Type B pancreatic cell (in vitro differentiated cells): ENCODE data around the genes JPH3 and BANP.

DNA sequence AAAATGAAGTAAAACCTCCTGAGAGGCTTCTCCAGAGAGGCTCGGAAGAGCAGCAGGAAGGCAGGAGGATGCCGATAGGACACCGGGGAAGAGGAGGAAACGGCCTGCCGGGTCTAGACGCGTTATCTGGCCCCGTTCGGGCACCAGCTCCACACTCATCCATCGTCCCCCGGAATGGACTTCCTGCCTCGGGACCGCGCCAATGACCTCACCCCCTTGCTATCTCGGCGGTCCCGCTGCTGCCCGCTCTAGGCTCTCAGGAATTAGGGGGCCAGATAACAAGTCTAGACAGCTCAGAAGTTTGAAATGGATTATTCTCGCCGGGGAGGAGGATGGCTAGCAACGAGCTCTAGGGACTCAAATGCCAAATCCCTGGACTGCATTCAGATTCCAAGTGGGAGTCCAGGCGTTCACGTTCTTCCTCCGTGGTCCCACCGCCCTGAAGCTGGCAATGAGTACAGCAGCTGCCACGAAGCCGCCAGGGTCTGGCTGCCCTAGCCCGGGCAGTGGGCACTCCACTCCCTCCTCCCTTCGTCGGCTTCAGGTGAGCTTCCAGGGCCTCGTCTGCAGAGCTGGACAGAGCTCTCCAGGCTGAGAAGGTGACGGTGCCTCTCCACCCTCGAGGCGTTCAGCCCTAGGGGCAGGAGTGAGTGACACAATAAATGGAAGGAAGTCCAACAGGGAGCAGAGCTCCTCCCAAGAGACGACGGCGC lies 351.0 kb downstream of the FOXL1 start:
- PRO-cap: no peak

GRCh38 chr16:87057131-87058062 lies 259.8 kb downstream of the C16orf95 start:
- PRO-cap: no peak

DNA sequence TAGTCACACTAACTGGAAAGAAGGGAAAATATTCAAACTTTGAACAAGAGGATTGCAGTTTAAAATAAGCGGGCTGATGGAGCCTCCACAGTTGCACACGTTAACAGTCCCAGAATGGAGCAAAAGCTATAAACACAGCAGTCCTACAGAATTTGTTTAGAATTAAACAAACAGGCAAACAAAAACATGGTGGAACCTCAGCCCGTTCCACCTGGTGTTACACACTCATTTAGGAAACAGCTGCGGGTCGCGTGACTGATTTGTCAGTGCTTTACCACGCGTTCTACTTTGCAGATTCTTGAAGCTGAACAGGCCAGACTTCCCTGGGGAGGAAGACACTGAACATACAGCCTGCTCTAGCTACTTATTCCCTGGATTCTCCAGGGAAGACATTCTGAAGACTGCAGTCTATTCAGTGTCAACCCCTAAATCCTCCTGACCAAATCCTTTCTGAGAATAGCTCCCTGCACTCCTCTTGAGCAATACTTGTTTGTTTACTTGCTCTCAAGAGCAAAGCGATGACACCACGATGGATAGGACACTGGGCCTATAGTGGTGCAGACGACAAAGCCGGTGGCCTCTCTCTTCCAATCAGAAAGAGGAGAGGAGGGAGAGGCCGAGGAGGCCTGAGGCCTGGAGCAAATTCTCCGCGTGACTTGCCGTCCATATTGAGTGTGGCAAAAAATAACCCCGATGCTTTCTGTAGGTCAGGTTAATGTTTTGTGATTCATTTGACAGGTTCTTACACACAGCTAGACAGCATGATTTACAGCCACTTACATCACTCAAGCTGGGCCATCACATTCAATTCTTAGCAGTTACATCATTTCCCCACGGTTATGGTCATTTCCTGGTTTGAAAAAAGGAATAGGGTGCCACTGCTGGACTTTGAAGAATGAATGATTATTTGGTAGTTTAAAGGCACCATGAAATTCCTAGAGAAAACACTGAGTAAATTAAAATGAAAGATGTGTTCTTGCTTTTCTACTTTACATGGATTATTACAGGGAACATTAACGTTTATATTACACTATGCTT lies 3.9 kb upstream of the MAP1LC3B start:
- PRO-cap: bidirectional peak, plus-strand start at position 594 of the sequence, minus-strand start at position 452 of the sequence

DNA sequence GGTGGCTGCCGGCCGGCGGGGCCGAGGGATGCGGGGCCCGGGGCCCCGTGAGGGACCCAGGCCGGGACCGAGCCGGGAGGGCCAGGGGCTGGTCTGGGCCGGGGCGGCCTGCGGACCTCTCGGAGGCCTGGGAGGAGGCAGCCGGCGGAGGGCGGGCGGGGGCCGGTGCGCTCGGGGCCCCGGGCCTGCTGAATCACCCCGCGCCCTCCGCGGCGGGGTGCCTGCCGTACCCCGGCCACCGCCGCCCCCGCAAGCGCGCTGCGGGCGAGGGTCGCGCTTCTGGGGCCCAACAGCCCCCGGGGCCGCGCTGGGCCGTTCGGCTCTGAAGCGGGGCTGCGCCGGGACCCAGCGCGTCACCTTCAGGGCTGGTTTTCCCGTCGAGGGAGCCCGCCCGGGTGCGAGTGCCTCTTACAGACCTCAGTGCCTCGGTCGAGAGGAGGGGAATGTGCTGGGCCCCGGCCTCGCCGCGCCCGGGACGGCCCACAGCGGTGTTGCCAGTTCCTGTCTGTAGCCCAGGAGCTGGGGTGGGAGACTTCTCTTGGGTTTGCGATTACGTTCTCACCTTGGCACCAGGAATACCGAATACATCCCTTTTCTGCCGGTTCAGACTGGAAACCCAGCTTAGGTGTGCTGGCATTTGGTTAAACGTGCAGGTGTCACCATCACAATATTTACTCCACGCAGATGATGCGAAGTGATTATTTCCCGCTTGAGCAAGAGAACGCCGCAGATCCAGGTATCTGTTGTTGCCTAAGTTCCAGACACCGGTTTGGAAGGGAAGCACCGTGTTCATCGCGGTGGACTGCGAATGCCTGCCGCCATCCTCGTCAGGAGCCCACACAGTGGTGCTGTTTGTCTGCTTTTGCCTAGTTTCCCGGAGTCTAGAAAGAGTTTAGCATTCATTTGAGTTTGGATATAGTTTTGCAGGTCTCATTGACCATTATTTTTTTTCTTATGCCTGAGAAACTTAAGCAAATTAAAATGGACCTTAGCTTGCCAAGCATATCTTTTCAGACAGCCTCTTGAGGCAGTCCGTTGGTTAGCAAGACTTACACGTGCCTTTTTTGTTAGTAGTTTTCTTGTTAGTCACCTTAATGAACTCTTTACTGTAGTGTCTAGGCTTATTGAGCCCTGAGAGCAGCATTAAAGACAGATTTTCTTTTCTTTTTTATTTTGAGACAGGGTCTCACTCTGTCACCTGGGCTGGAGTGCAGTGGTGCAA lies 859 bp downstream of the MAP1LC3B start:
- PRO-cap: bidirectional peak, plus-strand start at position 594 of the sequence, minus-strand start at position 507 of the sequence

DNA sequence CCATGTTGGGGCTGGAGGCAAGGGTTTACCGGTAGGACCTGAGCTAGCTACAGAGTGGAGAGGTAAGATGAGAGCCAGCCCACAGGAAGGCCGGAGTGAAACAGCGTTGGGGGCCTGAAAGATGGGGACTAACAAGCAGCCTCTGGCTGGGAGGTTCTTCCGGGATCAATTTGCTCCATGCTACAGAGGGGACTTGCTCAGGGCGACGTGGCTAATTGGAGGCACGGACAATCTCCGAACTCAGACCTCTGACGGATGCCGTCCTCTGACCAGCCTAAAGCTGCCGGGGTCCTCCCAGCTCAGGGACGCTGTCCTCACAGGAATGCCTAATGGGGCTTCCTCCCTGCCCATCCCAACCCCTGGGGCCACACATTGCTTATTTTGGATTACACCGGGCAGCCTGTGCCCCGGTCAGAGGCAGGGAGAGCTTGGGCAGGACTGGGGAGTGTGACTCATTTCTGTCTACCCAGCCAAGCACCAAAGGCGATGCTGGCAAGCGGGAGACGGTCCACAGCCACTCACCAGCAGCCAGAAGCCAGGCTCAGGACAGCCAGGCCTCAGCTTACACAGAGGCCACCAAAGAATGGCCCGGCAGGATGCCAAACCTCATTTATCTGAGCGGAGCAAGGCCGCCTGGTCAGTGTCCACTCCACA lies 25.6 kb upstream of the ZCCHC14 start:
- PRO-cap: no peak

DNA sequence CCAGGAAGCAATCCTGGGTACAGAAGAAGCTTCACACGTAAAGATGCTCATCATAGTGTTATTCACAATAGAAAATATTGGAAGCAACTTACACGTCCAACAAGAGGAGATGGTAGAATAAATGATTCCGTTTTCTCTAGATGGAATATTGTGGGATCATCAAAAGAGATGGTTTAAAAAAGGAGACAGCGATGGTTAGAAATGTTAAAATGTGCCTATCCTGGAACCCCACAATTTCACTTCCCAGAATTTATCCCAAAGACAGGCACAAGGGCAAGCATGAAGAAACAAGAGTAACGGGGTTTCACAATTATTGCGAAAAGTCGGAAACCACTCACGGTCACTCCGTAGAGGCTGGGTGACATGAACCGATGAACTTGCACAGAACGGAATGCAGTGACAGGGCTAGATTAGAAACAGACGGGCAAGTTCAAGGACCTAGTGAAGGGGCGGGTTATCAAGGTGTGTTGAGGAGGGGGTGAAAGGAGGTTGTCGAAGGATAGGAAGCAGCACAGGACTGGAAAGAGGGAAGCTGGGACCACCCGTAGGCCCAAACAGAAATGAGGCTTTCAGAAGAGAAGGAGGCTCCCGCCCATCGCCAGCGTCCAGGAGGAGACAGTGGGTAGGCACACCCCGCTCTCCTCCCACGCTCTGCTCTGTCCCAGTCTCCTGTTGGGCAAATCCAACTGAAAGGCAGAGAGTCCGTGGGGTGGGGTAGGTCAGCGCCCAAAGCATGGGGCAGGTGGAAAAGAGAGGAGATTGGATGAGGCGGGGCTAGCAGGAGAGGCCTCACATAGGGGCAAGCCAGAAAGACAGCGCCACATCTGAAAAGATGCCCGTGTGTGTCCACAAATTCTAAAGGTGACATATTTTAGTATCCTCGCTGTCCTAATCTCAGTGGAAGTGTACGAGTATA lies 47.5 kb upstream of the JPH3 start:
- PRO-cap: no peak

GRCh38 chr16:87602354-87603162 lies at the start of gene JPH3:
Gene JPH3 (plus strand): TSS chr16:87602508.
- PRO-cap: bidirectional peak, plus-strand start at chr16:87602791, minus-strand start at chr16:87602579; bidirectional peak, plus-strand start at chr16:87602969, minus-strand start at chr16:87602820

- PRO-cap: no peak
These were observed 11.9 kb downstream of the JPH3 start for GRCh38 chr16:87614184-87614622.

- PRO-cap: no peak
These were observed 56.6 kb downstream of the KLHDC4 start for GRCh38 chr16:87709065-87709774.

DNA sequence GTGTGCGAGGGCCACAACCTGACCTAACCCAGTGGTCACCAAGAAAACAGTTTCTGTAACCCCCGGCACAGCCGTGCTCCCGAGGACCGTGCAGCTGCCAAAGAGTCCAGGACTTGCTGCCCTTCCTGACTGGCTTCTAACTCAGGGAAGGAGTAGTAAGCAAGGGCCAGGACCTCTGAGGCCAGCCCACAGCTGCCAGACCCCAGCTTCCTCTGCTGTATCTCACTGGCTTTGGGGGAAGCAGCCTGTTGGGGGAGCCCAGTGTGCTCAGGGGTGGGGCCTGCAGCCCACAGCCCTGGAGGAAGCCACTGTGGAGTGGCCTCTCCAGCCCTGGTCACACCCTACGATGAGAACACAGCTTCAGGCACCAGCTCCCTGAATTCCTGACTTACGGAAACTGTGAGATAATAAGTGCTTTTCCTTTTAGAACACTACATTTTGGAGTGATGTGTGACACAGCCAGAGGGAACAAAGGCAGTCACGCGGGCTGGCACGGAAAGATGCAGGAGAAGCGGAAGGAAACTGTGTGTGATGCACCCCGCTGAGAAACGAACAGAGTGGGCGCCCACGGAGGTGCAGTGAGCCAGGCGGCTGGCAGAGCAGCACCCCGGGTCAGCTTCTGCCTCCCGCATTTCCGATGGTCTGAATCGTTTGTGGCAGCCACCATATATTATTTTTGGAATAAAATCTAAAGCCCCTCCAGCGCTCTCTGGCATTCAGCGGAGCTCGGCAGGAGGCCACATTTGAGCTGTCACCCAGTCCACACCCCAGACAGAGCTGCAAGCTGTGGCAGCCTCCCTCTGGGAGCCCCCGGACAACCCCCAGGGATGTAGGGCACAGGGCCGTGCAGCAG lies 32.1 kb downstream of the SLC7A5 start:
- PRO-cap: no peak

GRCh38 chr16:87852692-87853609 lies 16.4 kb downstream of the SLC7A5 start:
- PRO-cap: no peak

DNA sequence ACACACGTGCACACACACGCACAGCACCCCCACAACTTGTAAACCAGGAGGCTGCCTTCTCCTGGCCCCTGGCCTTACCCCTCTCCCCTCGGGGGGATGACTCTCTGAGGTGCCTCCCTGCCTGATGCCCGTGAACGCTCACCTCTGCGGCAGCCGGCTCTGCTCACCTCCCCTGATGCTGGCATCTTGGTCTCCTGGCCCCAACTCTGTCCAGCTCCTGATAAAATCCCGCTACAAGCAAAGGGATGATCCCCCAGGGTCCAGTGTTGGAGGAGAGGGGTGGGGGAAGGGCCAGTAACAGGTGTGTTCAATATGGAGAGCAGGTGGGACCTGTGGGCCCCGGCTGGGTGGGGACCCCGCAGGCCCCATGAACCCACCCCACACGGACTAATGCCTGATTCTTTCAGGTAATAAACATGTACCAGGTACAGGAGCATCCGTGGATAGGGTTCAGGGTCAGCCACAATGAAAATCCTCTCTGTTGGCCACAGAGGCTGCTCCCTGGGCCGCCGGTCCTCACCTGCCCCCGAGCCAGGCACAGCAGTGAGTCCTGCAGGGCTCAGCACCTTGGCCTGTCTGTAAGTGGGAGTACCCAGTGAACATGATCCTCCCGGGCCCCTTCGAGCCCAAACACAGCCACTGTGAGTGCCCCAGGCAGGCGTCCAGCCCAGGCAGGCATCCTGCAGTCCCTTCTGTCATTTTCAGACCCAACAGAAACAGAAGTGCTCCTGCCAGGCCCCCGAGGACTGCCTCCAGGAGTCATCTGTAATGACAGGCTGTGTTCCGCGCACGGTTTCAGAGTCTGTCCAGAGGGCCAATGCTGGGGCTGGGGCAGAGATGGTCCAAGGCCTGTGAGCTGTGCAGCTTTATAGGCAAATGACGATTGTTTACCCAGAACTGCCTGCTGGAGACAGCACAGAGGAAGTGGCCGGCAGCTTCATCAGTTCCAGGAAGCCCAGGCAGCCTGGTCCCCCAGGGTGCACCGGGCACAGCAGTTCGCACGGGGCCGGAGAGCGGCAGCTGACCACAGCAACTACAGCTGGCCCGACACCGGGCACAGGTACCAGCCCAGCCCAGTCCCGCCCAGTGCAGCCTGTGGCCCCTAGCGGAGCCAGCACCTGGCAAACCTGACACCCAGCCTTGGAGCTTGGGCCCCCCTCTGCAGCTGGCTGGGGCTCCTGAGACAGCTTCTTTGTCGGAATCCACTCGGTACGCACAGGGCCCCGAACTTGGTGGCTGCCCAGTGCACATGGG lies 13.4 kb downstream of the SLC7A5 start:
- PRO-cap: unidirectional peak, minus-strand start at position 386 of the sequence

GRCh38 chr16:87868678-87868915 lies 710 bp downstream of the SLC7A5 start:
- PRO-cap: no peak

GRCh38 chr16:87897479-87898132 lies 28.3 kb upstream of the SLC7A5 start:
- PRO-cap: no peak

DNA sequence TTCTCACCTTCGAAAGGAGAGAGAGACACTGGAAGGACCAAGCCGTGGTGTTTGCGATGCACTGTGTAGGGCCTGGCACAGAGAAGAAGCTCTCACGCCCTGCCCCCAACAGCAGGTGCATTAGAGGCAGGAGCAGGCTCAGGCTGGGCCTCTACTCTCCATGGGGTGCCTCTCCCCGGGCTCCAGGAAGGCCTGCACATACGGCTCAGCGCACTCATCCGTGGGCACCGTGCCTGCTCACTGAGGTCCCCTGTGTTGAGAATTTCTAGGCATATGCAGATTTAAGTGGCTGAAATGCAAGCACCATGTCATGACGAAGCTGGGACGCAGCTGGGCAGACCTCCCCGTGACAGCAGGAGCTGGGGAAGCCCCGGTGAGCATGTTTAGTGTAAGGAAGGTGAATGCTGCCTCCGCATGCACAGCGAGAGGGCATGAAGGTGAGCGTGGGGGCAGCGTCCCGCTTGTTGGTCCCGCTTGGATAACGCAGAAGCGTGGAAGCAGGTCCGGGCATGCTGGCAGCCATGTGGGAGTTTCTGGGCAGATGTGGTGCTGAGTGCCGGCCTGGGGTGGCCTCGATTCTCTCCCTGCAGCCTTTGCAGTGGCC lies 11.9 kb downstream of the CA5A start:
- PRO-cap: no peak

DNA sequence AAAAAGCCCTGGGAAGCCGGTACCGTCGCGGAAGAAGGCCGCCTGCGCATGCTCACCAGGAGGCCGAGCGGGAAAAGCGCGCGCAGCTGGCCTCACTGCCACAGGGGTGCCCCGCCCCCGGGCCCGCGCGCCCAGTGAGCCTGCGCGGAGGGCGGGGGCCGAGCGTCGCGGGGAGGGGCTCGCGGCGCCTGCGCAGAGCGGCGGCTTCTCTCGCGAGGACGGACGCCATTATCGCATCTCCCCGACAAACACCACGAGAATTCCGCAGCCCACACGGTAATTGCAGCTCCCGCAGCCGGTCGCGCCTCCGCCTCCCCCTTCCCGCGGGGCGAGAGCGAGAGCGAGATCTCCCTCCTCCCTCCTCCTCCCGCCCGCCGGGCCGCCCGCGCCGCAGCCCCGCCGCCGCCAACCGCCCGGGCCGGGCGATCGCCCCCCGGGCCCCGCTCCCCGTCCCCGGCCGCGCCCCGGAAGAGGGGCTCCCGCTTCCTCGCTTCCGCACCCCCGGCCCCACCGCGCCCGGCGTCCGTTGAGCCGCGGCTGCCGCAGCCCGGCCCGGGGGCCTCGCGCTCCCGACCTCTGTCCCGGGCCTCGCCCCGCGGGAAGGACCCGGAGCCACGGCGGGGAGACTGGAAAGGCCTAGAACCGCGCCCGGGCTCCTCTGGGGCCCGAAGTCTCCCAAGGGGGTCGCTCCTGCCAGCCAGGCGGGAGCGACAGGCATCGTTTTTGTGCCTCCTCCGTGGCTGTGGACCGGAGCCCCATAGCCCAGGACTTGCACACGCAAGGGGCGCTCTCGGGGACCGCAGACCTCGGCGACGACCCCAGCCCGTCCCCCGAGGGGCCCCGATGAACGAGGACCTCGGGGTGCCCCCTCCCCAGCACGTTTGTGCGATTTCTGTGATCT lies at the start of gene BANP:
BANP (plus strand) TSS at position 195 of the 901 bp plus-strand sequence.
- PRO-cap: bidirectional peak, plus-strand start at position 318 of the sequence, minus-strand start at position 78 of the sequence

DNA sequence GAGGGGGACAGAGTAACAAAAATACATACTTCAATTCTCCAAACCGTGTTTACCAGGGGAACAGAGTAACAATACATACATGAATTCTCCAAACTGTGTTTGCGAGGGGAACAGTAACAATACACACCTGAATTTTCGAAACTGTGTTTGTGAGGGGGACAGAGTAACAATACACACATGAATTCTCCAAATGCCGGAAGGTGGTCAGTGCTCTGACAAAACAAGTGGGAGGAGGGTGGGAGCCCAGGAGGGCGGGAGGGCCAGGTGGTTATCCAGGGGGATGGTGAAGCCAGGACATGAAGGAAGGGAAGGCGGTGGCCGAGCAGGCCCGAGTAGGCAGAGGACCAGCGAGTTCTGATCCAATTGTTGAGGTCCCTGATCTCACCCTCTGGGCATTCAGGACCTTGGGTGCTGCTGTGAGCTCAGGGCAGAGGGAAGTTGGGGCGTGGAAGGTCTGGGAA lies 75.5 kb downstream of the BANP start:
- PRO-cap: no peak

- PRO-cap: no peak
These were observed 76.1 kb downstream of the BANP start for GRCh38 chr16:88027173-88027862.

DNA sequence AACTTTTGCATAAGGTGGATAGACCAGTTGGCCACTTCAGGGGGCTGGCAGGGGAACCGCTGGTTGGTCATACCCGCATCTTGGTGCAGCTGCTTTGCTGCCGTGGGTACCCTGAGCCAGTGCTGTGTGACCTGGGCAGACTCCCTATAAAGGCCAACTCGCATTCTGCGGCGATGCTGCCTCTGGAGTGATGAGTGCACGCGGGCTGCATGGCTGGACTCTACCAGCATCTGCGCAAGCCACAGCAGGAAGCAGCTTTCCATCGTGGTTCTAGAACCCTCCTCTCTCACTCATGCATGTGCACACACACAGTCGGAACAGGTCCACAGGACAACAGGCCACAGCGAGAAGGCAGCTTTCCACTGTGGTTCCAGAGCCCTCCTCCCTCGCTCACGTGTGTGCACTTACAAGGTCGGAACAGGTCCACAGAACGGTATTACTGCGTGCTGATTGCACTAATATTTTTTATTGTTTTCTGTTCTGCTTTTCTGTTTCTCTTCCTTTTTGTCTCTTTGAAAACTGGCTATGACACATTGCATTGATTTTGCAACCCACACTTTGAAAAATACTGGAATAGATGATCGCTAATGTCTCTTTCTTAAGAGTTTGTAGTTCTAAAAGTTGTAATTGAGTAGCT lies 92.9 kb downstream of the BANP start:
- PRO-cap: no peak

DNA sequence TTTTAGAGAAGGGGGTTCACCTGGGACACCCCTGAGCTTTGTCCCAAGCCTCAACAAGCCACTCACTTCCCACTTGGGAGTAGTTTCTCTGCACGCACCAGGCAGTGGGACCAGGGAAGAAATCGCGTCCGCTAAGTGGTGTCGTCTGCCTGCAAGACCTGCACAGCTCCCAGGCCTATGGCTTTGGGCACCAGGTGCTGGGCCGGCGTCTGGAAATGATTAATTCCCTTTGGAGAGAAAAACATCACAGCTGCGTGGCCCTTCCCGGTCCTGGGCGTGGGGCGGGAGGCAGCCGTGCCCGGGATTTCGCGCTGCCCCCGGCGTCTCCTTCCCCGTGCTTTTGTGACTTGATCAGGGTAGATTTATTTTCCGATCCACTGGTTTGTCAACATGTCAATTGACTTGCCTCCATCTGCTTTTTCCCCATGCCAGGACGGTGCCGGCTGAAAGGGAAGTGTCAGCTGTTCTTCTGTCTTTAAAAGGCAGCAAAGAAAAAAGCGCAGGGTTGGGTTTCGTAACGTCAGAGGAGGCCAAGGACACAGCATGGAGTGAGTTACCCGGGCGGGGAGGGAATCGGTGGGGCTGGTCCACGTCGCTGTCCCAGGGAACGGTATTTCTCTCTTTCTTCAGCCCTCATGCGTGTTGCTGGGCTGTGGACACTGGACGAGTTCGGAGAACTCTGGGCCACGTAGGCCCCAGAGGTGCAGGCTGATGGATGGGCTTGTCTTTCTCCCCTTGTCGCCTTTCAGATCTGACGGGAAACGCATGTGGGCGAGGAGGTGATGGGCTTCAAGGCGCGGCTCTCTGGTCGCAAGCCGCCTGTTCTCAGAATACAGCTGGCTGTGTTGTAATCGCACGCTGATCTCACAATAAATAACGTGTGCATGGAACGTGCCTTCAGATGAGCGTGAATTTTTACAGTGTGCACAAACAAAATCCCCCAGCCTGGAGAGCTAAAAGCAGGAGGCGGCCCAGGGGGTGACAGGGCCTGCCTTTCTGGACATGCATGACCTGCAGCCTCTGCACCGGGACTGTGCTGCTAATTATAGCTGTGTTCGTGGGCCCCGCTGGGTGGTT lies 188.1 kb upstream of the ZNF469 start:
- PRO-cap: unidirectional peak, plus-strand start at position 560 of the sequence